Hematopoietic multipotent progenitor cell (in vitro differentiated cells): ENCODE measurements around a stretch of chr6.

GRCh38 chr6:157813636-157814150, 9.4 kb upstream of the SNX9 start:
- CAGE, long polyA plus RNA, result no peak

GRCh38 chr6:157814775-157815412, 8.2 kb upstream of the SNX9 start:
- CAGE, long polyA plus RNA, result no peak

- CAGE, long polyA plus RNA, result no peak
Measured at GRCh38 chr6:157874979-157875634, 52.1 kb downstream of the SNX9 start.

DNA sequence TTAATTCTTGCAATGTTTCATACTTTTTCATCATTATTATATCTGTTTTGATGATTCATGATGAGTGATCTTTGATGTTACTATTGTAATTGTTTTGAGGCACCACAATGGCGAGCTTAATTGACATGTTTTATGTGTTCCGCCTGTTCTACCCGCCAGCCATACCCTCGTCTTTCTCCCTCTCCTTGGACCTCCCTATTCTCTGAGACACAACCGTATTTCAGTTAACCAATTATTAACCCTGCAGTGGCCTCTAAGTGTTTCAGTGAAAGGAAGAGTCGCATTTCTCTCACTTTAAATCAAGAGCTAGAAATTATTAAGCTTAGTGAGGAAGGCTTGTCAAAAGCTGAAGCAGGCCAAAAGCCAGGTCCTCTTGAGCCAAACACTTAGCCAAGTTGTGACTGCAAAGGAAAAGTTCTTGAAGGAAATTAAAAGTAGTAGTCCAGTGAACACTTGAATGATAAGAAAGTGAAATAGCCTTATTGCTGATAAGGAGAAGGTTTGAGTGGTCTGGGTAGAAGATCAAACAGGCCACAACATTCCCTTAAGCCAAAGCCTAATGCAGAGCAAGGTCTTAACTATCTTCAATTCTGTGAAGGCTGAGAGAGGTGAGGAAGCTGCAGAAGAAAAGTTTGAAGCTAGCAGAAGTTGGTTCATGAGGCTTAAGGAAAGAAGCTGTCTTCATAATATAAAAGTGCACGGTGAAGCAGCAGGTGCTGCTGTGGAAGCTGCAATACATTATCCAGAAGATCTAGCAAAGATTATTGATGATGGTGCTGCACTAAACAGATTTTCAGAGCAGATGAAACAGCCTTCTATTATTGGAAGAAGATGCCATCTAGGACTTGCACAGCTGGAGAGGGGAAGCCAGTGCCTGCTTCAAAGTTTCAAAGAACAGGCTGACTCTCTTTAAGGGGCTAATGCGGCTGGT, 58.4 kb downstream of the SNX9 start:
- CAGE, long polyA plus RNA, result no peak

- CAGE, long polyA plus RNA, result no peak
Measured at GRCh38 chr6:157891309-157892471, 68.6 kb downstream of the SNX9 start.

- CAGE, long polyA plus RNA, result no peak
Measured at GRCh38 chr6:157908095-157909405, 73.1 kb upstream of the SYNJ2 start.

DNA sequence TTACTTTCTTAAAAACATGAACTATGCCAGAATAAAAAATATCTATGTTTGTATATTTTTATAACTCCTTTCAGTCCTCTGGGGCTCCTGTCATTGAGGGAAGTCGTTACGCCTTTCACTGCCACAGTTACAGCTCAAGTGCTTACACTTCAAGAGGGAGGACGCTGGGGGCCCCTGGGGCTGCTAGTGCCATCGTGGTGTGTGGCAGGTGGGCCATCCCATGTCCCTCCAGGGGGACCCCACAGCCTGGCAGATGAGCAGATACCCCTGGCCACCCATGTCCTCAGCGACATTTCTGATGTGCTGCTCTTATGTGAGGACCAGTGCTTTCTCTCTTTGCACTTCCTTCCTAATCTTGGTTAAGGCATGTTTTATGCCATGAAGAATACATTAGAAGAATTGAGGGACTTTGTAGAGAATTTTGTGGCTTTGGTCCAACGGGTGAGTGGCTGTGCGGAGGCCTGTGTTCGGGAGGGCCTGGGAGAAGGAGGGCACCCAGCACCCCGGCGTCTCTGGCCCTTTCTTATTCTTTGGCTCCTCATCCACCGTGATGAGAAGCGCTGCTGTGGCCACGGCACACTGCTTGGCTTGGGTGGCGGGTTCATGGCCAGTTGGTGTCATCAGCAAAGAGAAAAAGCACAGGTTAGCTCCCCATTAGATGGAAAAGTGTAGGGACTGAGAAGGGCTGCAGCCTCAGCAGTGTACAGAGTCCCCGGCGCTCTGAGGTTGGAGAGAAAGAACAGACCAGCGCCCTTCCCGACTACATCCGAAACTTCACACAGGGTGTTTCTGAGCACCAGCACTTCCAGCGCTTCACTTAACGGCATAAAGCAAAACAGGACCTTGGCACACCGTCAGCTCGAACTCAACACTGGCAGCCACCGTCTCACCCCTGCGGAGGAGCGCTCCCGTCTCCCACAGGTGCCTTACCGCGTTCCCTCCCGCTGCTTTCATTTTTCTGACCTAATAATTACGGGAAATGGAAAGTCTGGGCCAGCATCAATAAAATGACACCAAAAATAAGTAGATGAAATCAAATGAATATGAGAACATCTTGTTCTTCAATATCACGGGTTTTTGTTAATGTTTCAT, 38.1 kb upstream of the SYNJ2 start:
- CAGE, long polyA plus RNA, result no peak

- CAGE, long polyA plus RNA, result no peak
Measured at GRCh38 chr6:157982169-157982673, 558 bp downstream of the SYNJ2 start.

- CAGE, long polyA plus RNA, result no peak
Measured at GRCh38 chr6:158030788-158032110, 49.6 kb downstream of the SYNJ2 start.

DNA sequence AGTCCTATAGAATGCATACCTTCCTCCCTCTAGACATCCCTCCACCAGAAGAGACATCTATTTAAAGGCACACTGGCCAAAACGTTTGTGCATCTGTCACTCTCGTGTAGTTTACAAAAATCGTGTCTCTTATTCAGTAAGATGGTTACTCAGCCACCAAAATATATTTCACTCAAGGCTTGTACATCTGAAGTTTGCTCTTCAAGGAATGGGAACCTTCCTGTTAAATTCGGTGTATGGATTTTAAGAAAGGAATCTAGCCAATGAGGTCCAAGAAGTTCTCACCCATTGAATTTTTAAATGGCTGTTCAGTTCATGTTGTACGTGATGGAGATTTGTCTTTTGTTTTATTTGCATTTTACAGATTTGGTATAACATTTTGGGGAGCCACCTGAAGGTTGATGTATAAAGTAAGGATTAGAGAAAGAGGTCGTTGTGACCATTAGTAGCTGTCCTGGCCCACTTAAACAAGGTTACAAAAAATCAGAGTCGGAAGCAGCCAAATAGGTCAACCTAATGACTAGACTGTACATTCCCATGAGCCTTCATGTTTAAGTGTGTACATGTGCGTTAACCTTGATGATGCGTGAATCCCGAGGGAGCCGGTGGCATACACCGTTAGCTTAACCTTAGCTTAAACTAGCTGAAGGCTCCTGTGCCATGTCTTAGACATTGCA, 71.5 kb downstream of the SERAC1 start:
- CAGE, long polyA plus RNA, result no peak

DNA sequence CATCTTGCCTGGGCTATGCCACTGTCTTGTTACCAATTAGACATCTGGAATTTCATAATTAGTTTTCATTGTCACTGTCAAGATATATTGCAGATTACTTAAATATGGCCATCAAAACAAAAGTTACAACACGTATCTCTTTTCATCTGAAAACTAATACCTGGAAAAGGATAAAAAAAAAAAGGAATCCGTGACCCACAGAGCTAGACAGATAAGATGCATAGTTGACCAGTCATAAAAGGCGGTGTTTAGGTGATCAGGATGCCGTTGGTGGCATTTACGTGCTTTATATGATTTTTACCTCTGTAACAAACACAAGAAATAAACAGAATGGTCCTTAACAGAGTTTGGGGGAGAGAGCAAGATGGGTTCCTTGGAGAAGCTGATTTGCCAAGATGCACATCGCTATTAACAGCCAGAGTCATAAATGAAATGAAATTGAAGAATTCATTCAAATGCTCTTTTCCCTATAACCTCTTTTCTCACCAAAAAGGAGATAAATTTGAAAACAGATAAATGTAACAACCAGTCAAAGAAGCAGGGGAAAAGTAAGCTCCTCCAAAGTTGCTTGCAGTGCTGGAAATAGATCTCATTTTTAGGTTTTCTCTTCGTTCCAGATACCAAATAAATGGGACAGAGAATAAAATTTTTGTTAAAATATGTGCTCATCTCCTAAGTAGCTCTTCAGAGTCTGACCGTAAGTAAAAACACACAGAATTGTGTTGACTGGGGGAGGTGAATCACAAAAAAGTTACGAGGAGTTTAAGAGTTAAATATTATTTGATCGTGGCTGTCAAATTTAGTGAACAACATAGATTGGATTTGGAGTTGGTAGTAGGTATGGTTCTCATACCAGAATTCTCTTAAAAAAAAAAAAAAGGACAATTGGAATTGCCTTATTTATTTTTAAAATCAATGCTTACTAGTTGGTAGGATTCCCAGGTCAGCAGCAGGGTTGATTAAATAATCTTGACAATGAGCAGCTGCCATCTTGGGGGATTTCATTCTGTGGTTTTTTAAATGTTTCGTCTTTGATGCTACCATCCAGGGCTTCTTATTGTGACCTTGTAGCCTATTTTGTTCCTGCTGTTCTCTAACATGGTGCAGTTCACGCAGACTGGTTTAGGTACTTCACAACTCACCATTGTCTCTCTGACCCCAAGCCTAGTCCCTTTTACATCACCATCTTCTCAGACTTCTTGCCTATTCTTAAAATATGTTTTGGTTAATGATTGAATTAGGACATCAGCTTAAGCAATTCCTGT, 70.0 kb downstream of the SERAC1 start:
- CAGE, long polyA plus RNA, result no peak

DNA sequence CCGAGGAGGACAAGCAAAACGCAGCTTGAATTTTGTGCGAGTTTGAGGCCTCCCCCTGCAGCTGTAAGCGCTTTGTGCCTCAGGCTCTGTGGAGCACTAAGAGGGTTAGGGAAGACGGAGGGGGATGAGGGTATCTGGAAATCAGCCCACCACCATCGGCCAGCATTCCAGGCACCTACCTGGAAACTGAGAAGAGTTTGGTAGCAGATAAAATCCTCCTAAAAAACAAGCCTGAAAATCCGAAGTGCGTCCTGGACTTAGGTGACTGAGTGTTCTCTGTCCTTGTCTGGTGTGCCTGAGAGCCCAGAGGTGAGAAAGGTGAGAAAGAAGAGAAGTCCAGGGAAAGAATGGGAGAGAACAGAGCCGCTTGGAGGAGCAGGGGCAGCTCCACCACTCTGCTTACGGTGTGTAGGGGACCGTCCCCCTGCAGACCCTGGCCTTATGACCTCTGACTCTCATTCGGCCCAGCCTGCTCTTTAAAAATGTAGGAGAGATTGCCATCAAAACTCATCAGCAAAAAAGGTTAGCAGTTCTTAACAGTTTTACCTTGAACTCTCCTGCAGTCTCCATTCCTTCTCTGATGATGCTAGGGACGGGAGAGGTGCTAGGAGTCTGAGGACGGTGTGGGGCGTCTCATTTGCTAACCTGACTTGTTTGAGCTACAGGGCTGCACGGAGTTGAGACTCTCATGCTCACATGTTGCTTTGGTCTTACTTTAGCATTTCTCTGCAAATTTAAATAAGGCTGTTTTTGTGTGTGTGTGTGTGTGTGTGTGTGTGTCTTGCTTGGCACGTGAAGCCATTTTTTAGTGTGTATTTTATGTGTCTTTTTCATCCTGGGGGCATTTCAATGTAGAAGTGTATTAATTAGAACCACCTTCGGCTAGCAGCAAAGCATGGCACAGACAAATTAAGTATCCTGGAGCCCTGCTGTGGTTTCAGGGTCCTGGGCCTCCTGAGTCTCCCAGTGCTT, 2.1 kb downstream of the TMEM181 start:
- CAGE, long polyA plus RNA, result no peak

GRCh38 chr6:158640661-158640882, 4.0 kb downstream of the DYNLT1 start:
- CAGE, long polyA plus RNA, result no peak

GRCh38 chr6:158648646-158649163, 1.1 kb upstream of the SYTL3 start:
- CAGE, long polyA plus RNA, result no peak

DNA sequence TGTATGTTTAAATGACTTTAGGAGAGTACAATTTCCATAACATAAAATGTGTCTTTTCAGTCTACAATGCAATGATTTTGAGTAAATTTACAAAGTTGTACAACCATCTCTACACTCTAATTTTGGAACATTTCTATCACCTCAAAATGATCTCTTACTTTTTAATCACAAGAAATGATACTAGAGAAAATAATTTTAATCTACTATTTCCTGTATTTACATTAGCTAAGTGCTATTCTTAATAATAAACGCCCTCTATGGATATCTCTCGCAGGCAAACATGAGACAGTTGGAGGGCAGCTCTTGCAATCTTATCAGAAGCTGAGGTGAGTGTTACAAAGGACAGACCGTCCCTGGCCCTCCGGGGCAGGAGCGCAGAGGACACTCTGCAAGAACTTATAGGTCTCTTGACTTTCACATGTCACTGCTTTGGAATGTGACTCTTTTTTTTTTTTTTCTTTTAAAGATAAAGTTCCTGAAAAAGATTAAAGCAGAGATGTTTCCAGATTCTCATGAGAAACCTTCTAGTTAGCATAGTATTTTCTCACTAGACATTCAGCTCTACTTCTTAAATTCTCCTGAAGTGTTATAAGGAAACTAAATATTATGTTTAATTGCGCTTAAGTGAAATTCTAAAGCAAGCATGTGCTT, 57.2 kb downstream of the SYTL3 start:
- CAGE, long polyA plus RNA, result no peak

- CAGE, long polyA plus RNA, result no peak
Measured at GRCh38 chr6:158711052-158711837, 61.4 kb downstream of the SYTL3 start.

DNA sequence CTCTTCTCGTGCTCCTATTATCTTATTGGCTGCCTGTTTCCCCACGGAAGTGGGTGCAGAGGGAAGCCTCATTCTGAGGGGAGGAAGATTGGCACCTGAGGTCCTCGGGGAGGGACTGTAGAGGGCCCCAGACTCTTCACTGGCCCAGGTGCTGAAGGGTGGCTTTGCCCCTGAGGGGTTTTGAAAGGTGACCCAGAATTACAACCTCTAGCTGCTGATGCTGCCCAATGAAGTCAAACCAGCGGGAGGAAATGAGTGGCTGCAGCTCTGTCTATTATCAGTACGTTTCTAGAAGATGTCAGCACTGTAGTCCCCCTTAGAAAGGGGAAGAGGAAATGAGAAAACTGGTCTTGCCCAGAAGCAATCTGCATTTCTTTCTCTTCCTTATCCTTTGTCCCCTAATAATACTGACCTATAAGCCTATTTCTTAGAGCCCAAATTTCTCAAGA, 66.0 kb downstream of the SYTL3 start:
- CAGE, long polyA plus RNA, result no peak

GRCh38 chr6:158751786-158752436, 67.3 kb downstream of the EZR start:
- CAGE, long polyA plus RNA, result no peak

GRCh38 chr6:158757611-158758046, 61.5 kb downstream of the EZR start:
- CAGE, long polyA plus RNA, result no peak

- CAGE, long polyA plus RNA, result no peak
Measured at GRCh38 chr6:158795087-158796192, 23.7 kb downstream of the EZR start.